ENCODE data around the genes SHC4, GABPB1 and TRPM7.

GRCh38 chr15:48330409-48330720, 864 bp upstream of the DUT start:
- PRO-cap, result no peak
- RRBS, result no CpG with 5 or more reads among the region's 8 CpGs

- PRO-cap, result no peak
- RRBS, result no CpG with 5 or more reads among the region's 2 CpGs
Observed at GRCh38 chr15:48341860-48342721, 10.9 kb downstream of the DUT start.

DNA sequence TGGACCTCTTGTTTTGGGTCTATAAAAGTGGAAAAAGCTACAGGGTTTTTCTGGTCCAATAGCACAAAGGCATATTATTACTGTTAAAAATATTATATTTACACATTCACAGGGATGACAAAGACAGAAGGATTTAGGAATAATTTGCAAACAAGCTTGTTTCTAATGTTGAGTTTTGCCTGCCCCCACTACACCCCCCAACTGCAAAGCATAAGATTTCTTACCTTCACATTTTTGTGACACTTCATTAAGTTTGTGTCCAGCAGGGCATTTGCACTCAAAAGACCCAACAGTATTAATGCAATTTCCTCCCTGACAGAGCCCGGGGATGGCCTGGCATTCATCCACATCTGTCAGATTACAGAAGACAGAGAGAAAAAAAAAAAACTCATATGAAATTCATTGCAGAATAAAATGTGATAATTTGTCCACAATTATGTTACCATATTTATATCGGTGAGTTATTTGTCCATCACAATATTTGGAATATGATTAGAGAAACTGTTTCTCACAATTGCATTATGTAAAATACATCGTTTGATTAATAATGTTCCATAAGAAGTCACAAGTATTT, 111.6 kb downstream of the FBN1 start:
- PRO-cap, result no peak
- RRBS, result no CpG with 5 or more reads among the region's 3 CpGs

DNA sequence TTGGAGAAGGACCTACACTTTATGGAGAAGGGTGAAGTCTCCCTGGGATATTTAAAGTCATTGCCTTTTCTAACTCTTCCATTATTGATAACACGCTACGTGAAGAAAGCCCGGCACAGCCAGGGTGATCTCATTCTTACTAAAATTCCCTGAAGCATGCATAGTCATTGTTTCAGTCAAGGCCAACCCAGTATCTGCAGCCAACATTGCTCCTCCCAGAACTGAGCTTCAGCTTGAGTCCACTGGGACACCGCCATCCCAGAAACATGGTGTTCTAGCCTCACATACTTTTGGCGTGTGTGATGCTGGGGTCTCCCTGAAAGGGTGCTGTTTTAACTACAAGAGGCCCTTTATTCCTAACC, 25.8 kb upstream of the FBN1 start:
- PRO-cap, result no peak
- RRBS, result no CpG with 5 or more reads among the region's 5 CpGs

DNA sequence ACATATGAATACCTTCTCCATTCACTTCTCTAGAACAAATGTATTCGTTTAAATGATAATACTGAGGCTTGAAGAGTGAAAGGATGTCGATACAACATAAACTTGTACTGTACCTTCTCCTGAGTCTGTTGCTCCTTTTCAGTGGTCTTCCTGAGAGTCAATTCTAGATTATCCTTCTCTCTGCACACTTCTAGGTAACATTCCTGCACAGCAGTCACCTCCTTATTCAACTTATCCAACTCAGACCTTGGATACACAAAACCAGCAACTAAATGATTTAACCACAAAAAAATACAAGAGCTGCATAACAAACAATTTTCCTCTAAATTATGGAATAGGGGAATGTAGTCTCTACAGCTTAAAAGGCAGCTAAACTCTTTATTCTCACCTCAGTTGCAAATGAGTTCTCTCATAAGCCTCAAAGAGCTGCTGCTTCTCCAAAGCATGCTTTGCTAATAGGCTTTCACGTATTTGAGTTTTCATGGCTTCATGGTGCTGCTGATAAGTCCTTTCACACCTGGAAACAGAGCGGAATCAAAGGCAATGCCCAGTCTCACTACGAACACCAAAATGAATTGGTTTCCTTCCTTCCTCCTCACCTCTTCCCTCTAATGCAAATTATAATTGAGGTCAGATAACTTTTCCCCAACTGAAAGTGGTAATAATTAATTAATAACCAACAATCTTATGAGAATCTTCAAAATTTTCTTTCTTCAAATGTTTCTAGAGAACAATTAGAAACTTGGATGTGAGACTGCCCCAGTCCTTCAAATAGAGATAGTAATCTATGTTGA, 43.7 kb downstream of the CEP152 start:
- PRO-cap, result no peak
- RRBS, result no CpG with 5 or more reads among the region's 5 CpGs

DNA sequence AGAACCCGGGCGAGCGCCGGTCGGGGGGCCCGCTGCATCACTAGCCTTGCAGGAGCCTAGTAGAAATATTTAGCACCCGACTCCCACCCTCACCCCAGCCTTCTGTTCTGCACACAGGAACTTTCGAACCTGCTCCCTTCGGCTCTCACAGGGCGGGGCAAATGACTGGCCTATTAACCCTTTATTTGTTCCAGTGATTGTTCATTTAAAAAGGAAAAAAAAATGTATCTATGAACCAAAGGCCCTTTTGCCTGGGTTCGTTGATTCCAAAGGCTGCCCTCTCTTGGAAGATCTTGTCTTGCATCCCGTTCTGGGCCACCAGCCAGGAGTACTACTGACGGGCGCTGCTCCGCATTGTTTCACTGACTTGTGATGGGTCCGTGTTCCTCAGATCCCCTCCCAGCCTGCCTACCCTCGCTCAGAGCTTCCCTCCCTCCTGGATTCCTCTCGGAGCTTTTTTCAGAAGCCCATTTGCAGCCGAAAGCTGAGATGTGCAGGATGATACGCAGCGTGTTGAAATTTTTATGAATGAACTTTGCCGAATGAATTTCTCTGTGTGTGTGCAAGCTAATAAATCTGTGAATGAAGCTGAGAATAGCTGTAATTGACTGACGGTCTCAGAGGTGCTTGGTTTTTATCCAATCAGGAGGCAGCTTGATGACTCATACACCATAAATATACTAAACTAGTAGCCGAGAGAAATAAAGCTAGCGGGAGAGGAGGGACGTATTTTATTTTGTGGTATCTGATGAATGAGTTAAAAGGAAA, at the start of gene SHC4:
Gene SHC4 (minus strand): TSS at position 584 of the 768 bp plus-strand sequence.
- PRO-cap, result bidirectional peak, plus-strand start at position 691 of the sequence, minus-strand start at position 584 of the sequence
- RRBS, result 3% methylated on average over 1 of the region's 26 CpGs

- PRO-cap, result no peak
- RRBS, result no CpG with 5 or more reads among the region's 5 CpGs
Observed at GRCh38 chr15:49246726-49247373, 76.8 kb downstream of the GALK2 start.

DNA sequence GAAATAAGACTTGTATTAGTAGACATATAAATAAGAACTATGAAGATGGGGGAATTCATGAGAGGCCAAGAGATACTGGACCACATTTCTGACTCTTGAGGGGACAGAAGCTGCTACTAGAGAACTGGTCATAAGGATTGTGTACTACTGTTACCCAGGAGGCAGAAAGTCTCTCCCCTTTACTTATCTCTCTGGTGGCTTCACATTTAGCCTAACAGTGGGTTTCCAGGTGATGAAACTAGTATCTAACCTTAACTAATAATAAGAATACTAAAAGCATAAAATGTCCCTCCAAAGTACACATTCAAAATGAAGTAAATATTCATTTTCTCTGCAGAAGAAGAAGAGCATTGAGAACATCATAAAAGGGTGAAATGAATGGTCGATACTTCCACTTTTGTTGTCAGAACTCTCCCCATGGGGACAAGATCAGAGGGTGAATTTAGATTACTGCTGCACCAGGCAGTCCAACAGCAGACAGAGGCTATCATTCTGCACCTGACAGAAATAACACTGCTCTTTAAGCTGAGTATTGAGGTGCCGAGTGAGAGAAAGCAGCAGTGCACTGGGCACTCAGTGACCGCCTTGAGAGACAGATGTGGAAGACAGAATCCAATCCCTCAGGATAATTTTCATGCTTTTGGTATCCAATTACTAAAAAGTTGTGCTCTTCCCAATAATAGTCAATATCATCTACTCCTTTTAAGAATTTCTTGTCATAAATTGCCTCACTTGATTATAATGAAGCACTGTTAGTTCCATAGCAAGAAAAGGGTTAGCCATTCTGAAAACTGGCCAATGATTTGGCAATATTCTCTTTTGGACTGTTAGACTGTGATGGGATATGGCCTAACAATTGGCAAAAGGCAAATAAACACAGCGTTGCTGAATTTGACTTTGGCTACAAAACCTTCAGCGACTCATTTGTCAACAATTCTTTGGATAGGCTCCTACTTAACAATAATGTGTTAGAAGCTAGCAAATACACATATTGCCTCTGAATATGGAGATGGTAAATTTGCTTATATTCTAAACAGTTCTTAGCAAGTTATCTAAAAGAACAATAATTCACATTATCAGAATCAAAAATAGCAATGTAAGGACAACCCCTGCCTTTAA, 5.4 kb downstream of the FGF7 start:
- PRO-cap, result no peak
- RRBS, result no CpG with 5 or more reads among the region's 5 CpGs

GRCh38 chr15:49621636-49622481, 1.0 kb downstream of the DTWD1 start:
- PRO-cap, result no peak
- RRBS, result no CpG with 5 or more reads among the region's 5 CpGs

DNA sequence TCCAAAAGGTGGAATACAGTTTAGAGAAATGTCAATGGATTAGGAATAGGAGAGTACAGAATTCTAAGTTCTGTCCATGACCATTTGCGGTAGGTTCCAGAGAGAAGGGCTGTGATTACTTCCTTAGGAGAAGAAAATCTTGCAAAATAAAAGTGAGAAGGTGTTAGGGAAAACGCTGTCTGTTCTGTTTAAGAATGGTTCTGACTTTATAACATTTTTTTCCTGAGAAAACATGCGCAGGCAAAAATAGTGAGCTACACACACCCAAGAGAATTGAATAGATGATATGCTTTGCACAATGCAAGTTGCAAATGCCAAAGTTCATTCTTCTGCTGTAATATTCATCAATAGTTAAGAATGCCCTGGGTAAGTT, 99.2 kb downstream of the DTWD1 start:
- PRO-cap, result no peak
- RRBS, result no CpG with 5 or more reads among the region's 3 CpGs

DNA sequence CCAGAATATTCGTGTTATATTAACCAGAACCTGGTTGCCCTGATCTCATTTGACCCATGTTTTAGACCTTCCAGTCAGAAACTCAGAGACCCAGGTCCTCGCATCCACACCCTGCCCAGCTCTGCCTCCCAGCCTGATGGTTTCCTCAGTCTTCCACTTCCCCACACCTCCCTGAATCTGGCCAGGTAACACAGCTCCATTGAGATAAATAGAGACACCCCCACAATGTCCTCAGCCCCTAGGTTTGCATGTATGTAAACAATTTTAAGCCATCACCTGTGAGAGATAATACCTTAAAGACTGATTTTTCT, 27.1 kb downstream of the HDC start:
- PRO-cap, result no peak
- RRBS, result no CpG with 5 or more reads among the region's 2 CpGs

- PRO-cap, result no peak
- RRBS, result no CpG with 5 or more reads among the region's 2 CpGs
Observed at GRCh38 chr15:50340143-50340991, 14.6 kb downstream of the GABPB1 start.

GRCh38 chr15:50353860-50354629, 953 bp downstream of the GABPB1 start:
- PRO-cap, result bidirectional peak, plus-strand start at chr15:50354244, minus-strand start at chr15:50354103
- RRBS, result under 1% methylated on average over 13 of the region's 53 CpGs

GRCh38 chr15:50354630-50355732, at the start of gene GABPB1:
Gene GABPB1 (minus strand): TSS chr15:50355198.
- PRO-cap, result bidirectional peak, plus-strand start at chr15:50354749, minus-strand start at chr15:50354754; bidirectional peak, plus-strand start at chr15:50354944, minus-strand start at chr15:50354862; bidirectional peak, plus-strand start at chr15:50355467, minus-strand start at chr15:50355163
- RRBS, result under 1% methylated on average over 14 of the region's 102 CpGs

DNA sequence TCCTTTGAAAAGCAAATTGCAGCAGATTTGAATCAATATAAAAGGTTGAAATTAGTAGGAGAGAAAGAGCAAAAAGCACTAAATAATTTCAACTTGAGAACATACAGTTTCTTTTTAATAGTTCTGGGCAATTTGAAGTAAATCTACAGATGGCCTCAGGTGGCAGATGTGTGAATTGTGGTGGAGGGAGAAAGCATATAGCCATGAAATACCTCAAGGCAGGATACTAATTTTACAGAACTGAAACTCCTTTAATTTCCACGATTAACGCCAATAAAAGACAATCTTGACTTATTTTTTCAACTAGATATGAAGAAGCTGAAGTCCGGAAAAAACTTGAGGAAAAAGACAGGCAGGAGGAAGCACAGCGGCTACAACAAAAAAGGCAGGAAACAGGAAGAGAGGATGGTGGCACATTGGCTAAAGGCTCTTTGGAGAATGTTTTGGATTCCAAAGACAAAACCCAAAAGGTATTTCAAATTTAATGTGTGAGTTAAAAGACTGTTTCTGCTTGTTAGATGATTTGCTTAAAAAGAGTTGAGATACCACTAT, 34.6 kb downstream of the USP8 start:
- PRO-cap, result no peak
- RRBS, result no CpG with 5 or more reads among the region's 4 CpGs

- PRO-cap, result no peak
- RRBS, result no CpG with 5 or more reads among the region's 1 CpG
Observed at GRCh38 chr15:50560319-50560895, 13.9 kb upstream of the USP50 start.

- PRO-cap, result unidirectional peak, minus-strand start at chr15:50677201; unidirectional peak, minus-strand start at chr15:50677212
- RRBS, result no CpG with 5 or more reads among the region's 4 CpGs
Observed at GRCh38 chr15:50677007-50677479, 9.6 kb downstream of the TRPM7 start.

DNA sequence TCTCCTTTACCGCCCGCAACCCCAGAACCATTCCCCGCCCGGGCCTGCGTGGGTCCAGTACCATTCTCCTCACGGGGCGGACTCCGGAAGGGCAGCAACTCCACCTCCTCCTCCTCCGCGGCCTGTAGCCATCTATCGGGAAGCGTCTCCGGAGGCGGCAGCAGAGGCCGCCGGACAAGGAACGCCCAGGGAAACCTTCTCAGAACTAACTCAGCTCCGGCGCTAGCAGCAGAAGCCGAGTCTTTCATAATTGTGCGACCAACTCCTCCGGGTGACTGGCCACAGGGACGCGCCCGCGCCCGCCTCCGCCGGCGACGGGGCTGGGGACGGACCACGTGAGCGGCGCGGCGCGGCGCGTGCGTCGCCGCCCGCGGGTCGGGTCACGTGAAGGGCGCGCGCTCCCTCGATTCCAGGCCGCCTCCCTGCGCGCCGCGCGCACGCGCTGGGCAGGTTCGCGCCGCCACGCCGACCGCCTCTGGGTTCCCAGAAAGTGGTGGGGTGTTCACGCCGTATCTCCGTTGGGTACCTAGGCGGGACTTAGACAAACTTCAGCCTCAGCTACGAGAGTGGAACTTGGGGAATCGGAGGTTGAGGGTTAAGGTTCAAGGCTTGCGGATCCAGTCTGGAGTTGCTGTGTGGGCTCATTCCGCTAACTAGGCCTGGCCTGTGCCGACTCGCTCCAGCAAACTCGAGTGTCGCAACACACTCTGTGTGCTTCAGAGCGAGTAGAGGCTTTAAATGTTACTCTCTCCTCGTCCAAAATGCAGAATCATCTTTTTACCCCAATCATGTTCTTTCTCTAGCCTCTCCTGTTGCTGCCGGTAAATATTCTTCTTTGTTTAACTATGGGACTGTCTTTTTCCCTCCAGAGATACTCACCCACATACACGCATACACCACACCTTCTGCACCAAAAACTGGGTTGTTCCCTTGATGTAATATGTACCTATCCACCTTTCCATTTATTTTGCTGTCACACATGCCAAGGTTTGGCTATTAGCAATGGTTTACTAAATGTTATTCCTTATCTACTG, at the start of gene TRPM7:
Gene TRPM7 (minus strand): TSS at position 328 of the 1,034 bp plus-strand sequence.
- PRO-cap, result bidirectional peak, plus-strand start at position 131 of the sequence, minus-strand start at position 134 of the sequence; bidirectional peak, plus-strand start at position 436 of the sequence, minus-strand start at position 277 of the sequence; bidirectional peak, plus-strand start at position 644 of the sequence, minus-strand start at position 711 of the sequence
- RRBS, result 1% methylated on average over 19 of the region's 81 CpGs

DNA sequence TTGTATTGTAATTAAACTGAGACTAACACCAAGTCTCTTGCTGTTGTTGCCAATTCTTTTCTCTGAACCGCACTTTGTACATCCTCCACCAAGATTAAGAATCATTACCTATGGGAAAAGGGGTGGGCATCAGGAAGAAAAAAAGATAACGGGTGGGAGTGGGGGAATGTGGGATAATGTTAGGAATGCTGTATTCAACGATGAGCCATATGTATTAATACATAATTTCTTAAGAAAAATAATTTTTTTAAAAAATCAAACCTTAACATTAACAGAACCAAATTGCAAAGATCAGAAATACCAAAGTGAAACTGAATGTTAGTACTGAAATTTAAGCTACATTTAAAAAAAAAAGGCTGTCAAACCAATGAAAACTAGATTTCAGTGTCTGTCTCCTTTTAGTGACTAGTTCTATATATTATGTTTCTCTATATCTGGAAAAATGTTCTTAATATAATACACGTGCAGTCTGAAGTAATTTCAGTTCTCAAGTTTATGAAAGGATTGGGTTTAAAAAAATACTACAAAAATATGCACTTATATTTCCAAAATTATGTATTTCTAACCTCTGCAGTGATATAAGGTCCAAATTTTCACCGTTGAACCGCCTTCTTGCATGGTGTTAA, 20.0 kb upstream of the TRPM7 start:
- PRO-cap, result no peak
- RRBS, result no CpG with 5 or more reads among the region's 6 CpGs

GRCh38 chr15:50718509-50719228, 32.1 kb upstream of the TRPM7 start:
- PRO-cap, result no peak
- RRBS, result no CpG with 5 or more reads among the region's 1 CpG

Data from MCF 10A (cell line).